Camera-type eye (tissue), 1 donor: ENCODE results near the gene TOM1.

- RAMPAGE, long total RNA: no peak
Observed at GRCh38 chr22:32539634-32540641, 65.3 kb downstream of the FBXO7 start.

DNA sequence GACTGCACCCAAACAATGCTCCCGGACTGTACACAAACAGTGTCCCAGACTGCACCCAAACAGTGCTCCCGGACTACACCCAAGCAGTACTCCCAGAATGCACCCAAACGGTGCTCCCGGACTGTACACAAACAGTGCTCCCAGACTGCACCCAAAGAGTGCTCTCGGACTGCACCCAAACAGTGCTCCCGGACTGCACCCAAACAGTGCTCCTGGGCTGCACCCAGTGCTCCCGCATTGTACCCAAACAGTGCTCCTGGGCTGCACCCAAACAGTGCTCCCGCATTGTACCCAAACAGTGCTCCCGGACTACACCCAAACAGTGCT is 89.9 kb downstream of the FBXO7 start:
- RAMPAGE, long total RNA: no peak

DNA sequence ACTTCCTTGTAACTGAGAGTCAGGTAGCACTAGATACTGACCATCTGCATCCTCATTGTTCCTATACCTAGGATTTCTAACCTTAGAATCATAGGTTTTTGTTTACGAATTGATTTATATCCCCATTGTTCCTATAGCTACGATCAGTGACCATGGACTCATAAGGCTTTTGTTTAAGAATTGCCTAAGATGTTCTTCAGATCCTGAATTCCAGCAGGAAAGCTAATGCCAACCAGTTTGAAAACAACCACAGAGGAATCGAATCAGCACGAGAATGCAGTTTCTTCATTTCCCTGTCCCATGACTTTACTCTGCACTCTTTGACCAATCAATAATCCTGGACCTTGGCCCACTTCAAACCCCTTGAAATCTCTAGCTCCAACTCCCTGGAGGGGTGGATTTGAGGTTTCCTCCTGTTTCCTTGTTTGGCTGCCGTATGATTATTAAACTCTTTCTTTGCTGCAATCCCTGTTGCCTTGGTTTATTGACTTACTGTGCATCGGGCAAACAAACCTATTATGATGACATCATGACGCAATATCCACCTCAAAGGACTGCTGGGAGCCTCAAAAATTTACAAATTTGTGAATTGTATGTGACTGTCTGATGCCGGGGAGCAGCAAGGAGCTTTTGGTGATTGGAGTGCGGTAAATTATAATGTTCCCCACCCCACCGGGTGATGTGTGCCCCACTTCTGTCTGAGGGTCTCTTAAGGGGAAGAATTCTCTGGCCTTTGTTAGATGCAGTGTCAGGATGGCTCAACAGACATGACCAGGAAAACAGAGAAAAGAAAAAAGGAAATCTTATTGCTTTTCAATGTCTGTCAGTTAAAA is 109.3 kb downstream of the FBXO7 start:
- RAMPAGE, long total RNA: no peak

GRCh38 chr22:32626949-32627488 is 152.4 kb downstream of the FBXO7 start:
- RAMPAGE, long total RNA: no peak

DNA sequence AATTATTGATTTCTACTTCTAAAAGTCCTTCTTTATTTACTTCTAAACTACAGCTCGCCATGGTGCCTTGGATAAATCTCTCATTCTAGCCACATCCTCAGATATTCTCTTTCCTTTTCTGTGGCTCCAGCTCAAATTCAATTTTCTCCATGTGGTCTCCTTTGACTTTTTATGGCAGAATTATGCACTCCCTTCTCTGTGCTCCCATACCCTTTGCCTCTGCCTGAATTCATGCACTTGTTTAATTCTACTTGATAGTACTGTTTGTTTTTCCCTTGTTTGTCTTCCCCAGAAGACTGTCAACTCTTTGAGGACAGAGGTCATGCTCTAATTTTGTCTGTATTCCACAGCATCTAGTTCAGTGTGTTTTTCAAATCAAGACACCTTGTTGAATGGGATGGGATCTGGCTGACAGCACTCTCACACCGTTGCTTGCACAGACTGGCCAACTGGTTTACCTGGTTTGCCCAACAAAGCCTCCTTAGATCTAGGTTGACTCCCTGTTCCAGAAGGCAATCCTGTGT is 121.3 kb upstream of the TIMP3 start:
- RAMPAGE, long total RNA: no peak

DNA sequence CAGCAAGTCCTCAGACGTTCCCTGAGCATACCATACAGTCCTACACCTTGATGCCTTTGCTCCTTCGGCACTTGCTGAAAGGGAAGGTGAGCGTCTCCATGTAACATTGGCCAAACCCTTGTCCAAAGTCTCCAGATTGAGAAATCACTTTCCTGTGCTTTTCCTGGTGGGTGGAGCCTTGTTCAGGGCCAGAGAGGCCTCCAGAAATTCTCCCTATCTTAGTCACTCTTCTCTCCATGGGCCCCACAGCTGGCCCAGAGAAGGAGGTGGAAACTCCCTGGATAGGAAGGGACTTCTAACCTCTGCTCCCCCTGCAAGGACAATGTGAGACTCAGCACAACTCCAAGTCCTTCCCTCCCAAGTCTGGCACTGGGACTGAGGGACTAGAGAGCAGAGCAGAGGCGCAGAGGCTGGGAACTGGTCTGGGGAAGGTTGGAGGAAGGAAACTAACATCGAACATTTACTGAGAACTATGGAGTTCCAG is 46.8 kb upstream of the TIMP3 start:
- RAMPAGE, long total RNA: no peak

- RAMPAGE, long total RNA: no peak
Observed at GRCh38 chr22:32831624-32832659, 30.4 kb downstream of the TIMP3 start.

DNA sequence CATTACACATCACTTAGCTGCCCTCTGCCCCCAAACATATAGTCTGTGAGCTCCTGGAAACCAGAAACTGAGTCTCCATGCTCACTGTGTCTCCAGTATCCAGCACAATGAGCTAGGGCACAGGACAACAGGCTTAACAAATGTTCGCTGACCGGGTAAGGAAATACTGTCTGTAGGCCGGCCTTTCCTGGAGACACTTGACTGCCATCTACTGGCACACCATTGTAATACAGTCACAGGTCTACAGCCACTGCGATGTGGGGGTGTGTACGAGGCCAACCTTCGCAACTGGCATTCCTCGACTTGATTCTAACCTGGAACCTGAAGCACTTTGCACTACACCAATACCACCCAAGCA is 72.2 kb downstream of the SYN3 start:
- RAMPAGE, long total RNA: no peak

- RAMPAGE, long total RNA: no peak
Observed at GRCh38 chr22:33221432-33222159, 163.4 kb upstream of the SYN3 start.

DNA sequence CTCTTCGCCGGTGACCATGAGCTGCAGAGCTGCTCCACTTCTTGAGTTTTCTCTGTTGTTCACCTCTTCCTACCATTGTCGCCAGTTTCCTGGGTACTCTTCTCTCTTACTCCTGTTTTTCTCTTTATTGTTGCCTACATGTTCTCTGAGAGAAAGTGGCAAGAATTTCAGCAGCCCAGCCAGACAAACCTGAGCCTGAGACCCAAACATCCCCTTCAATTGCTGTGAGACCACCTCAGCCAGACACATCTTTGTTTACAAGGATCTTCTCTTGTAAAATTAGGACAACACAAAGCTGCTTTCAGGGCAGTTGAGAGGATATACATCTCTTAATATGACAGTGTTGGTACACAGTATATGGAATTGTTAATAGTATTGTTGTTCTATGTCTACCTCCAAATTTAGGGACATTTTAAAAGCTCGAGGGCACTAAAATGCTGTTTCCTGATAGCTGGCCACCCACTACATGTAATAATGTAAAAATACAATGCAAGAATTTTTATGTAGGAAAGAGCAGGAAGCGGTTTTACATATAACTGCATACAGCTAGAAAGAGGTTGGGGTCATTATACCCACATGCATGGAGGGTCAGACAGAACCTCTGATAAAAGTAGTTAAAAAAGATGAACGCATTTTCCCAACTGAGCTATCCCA is 429.3 kb downstream of the LARGE1 start:
- RAMPAGE, long total RNA: no peak

GRCh38 chr22:33739611-33740047 is 180.6 kb downstream of the LARGE1 start:
- RAMPAGE, long total RNA: no peak

- RAMPAGE, long total RNA: no peak
Observed at GRCh38 chr22:33793492-33793868, 126.8 kb downstream of the LARGE1 start.

- RAMPAGE, long total RNA: no peak
Observed at GRCh38 chr22:33850399-33851164, 69.7 kb downstream of the LARGE1 start.

DNA sequence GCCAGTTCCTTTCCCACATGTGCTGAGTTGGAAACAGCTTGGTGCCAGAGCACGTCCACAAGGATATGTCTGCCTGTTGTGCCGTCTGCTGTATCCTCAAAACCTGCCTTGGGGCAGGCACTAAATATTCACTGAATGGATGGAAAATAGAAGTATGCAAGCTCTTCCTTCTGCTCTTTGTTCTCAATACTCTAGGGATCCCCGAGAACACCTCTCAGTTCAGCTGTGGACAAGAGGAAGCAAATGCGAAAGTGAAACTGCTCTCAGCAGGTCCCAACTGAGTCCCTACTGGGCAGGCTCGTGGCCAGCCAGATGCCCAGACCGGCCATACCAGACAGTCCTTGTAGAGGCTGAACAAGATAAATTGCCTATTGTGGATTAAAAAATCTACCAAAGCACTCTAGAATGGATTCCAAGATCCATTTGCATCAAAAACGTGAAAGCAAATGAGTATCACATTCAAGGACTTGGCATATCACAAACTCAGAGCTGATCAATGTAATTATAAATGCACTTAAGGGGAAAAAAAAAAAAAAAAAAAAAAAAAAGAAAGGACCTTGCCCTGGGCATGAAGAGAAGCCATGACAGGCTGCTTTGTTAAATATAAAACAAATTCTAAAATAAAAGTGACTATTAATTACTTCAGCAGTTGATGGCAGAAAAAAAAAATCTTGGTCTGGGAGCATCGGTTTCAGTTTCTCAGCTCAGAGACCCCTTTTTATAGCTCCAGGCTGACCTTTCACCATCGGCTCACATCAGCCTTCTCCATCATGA is 66.4 kb downstream of the LARGE1 start:
- RAMPAGE, long total RNA: no peak

DNA sequence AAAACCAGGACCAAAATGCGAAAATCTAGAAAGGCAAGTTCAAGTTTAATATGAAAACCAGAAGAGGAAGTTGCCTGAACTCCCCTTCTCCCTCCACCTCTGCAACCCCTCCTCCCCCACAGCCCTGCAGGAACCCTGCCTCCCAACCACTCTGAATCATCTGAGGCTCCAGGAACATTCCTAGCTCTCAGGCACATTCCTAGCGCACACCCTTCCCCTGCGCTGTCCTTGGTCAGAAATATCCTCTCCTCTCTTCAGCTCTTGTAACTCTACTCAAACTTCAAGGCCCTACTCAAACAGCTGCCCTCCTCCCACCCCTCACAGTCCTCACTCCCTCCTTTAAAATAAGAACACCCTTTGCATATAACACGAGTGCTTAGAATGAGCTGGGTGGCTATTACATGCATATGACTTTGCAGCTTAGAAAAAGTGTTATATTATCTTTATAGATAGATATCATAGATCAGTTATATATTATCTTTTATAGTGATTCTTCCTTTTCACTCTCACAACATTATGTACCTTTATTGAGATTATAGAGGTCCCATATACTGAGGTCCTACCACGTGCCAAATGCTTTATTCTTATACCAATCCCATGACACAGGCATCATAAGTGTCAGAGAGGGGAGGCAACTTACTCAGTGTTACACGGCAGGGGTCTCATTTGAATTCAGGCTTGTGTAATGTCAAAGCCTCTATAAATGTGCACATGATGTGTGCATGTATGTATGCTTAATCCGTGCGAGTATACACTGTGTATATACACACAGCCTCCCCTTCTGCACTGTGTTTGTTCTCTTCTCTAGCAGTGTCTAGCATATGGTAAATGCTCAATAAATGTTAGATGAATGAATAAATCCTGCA is 37.0 kb downstream of the ISX start:
- RAMPAGE, long total RNA: no peak

GRCh38 chr22:35298790-35299066 is 966 bp upstream of the TOM1 start:
- RAMPAGE, long total RNA: no peak

DNA sequence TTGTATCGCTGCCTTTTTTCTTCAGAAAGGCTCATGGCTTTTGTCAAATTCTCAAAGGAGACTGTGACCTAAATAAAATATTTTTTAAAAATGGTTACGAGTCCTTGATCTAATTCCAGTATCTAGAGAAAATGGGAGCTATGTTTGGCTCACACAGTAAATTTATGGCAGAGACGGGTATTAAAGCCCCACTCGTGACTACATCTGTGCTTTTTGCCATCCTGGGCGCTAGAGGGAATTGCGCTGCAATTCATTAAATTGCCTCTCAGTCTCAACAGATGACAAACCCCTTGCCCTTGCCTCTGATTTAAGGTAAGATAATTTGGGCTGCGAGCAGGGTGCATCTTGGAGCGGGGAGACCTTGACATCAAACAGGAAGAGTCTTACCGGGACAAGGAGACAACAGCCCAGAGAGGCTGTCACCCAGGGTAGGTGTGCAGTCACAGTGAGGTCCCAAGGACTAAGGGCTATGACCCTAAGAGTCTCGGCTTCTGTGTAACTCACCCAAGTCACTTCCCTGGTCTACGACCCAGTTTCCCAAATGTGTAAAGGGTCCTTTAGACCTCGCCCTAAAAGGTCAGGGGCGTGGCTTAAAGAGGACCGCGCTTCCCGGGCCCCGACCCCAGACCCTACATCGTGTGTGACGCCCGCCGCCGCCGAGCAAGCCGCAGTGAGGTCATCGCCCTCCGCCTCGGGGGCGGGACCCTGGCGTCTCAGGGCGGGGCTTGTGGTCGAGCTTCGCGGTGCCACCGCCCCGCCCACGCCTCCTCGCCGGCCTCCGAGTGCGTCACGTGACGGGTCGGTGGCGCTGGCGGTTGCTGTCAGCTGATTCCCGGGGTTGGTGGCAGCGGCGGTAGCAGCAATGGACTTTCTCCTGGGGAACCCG is at the start of gene TOM1:
TSS of gene TOM1 (plus strand) at position 828 of the 886 bp plus-strand sequence.
- RAMPAGE, long total RNA: start-site peak on the plus strand centred at position 820 of the sequence, 31 bp wide, 109 reads

- RAMPAGE, long total RNA: no peak
Observed at GRCh38 chr22:35314167-35314582, 14.5 kb downstream of the TOM1 start.

DNA sequence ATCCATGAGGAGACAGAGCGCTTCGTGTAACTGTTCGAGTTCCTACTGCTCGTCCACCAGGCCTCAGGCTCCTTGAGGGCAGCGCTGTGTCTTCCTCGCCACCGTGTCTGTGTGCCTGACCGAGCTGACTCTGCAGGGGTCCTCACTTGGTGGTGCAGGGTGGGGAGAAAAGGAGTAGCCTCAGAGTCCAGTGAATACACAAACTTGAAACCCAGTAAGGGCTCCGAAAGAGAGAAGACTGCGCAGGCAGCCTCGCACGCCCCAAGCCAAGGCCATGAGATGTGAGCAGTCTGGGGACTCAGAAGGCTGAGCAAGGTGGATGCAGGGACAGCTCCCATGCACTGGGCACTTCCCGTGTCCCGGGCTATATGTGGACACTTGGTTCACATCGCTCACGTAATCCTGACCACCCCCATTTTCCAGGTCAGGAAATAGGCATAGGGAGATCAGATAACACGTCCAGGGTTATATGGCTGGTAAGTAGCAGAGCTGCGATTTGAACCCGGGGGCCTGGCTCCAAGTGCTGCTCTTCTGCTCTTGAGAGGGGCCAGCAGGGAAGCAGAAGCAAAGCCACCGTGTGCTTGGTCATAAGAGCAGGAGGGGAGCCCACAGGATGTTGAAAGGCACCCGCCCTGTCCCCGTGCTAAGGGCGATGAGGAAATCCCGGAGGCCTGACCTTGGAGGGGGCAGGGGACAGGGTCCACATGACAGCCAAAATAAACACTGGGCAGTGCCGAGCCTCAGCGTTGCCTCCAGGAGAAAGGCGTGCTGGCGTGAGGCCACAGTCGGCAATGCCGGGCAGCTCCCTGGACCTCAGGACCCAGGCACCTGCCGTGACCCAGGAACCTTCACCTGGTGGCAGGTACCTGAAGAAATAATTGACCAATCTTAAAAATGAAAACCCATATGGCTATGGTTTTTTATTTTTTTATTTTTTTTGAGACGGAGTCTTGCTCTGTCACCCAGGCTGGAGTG is 28.6 kb downstream of the TOM1 start:
- RAMPAGE, long total RNA: no peak

- RAMPAGE, long total RNA: no peak
Observed at GRCh38 chr22:35350467-35351539, 30.1 kb upstream of the HMOX1 start.